ENCODE results near the gene KRTAP21-3.

DNA sequence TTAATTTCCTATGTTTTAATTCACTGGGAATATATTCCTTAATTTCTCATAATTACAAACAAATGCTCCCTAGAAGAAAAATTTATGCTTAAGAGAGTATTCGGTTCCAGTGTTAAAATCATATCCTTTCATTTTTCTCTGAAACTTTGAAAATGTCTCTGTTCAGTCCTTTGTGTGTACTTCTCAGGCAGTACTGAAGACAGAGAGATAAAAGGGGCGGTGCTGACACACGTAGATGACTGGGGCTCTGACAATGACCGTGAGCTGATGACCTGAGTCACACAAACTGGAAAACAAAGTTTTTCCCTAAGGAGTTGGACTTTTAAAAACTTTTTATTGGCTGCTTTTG is 51.2 kb downstream of the MAP3K7CL start:
- PRO-cap, 4 experiments, result peak in 4 of 4 experiments; most common plus-strand start position 202 of the sequence (in 3); most common minus-strand start position 195 of the sequence (in 4)
- RAMPAGE, long total RNA, 2 experiments, result no peak in any of the 2 experiments

DNA sequence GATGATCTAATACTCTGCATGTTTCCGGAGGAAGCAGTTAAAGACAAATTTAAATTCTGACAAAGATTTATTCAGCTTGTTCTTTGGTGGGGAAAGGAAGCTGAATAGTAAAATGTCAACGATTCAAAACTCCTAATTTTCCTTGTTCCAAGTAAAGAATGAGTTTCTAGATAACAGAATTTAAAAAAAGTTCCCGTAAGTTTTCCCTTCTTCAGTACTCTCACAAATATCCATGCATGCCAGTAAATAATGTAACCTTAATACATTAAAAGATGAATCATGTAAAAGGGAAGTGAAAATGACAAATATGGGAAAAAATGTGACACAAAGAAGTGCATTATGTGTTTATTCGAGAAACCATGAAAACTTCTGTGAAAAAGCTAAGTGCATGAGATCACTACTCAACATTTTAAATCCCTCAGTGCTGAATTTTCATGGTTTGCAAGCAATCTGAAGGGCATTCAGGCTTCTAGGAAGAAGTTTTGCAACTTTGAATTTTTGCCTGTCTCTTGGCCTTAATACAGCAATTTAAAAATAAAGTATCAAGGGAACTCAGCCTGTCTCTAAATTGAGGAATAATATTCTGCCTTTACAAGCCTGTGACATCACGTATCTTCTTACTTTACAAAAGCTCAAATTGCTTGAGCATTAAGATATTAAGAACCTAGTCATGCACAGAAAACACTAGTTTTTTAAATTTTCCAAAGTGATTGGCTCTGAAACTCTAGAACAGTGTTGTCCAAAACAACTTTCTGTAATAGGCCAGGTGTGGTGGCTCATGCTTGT is 78.2 kb downstream of the MAP3K7CL start:
- PRO-cap, 4 experiments, result no peak in any of the 4 experiments
- RAMPAGE, long total RNA, 2 experiments, result no peak in any of the 2 experiments

GRCh38 chr21:29307906-29308494 is 9.3 kb downstream of the BACH1 start:
- PRO-cap, 4 experiments, result no peak in any of the 4 experiments
- RAMPAGE, long total RNA, 2 experiments, result no peak in any of the 2 experiments

DNA sequence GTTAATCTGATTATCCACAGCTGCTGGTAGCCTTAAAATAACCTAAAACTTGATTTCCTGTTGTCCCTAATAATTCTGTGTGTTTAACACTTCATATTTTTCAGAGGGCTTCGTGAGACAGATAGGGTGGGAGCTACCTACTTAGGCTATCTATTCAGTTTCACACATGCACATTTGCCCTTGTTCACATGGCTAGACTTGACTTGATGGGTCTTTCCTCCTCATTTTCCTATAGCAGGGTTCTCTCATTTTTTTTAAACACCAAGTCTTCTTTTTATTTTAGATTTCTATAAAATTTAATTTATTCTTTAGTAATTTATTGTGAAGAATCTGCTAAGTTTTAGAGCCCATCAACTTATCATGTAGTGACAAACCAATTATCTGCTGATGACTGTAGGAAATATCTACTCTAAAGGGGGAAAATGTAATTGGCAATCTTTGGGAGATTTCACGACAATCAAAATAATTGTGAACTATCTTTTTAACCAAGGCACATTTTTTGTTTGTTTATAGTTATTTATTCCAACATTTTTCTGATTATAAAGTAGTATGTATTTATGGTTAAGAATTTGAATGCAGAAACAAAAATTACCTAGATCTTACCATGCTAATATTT is 11.2 kb downstream of the BACH1 start:
- PRO-cap, 4 experiments, result no peak in any of the 4 experiments
- RAMPAGE, long total RNA, 2 experiments, result no peak in any of the 2 experiments

GRCh38 chr21:29427556-29428447 is 129.1 kb downstream of the BACH1 start:
- PRO-cap, 4 experiments, result no peak in any of the 4 experiments
- RAMPAGE, long total RNA, 2 experiments, result no peak in any of the 2 experiments

DNA sequence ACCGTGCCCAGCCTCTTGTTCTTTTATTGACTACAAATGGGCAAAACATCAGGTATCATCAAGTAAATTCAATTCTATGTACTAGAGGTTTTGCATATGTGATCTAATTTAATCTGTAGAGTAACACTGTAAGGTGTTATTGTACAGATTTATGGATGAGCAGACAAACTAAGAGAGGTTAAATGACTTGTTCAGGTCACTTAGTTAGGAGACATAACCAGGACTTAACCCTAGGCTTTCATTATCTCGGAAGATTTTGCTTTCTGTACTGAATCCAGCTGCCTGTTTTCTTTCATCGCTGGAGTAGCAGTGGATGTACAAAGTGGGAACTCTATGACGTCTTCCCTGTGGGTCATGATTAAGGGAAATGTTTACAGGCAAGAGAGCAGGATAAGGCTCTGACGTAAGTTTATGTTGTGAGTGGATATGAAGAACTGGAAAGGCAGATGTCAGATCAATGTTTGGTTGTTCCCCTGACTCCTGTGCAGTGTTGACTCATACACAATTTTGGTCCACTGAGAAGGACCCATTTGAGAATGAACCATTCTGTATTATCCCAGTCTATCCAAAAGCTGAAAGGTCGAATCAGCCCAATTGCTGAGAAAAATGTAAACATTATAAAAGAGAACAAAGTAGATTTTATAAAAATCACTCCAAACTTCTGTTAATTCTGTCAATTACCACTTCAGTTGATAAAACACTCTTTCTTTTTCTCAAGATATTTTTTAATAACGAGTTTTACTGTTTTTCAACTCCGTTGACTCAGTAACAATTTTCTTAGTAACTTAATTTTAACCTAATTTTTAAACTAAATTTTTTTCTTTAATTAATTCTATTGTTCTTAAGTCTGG is 292.4 kb downstream of the GRIK1 start:
- PRO-cap, 4 experiments, result no peak in any of the 4 experiments
- RAMPAGE, long total RNA, 2 experiments, result no peak in any of the 2 experiments

- PRO-cap, 4 experiments, result no peak in any of the 4 experiments
- RAMPAGE, long total RNA, 2 experiments, result no peak in any of the 2 experiments
Observed at GRCh38 chr21:30718725-30718985, at the start of gene KRTAP21-3. Gene KRTAP21-3 (minus strand): TSS chr21:30718777.

GRCh38 chr21:30986976-30987344 is 51.3 kb downstream of the KRTAP19-8 start:
- PRO-cap, 4 experiments, result no peak in any of the 4 experiments
- RAMPAGE, long total RNA, 2 experiments, result no peak in any of the 2 experiments

GRCh38 chr21:31293811-31294506 is 50.1 kb downstream of the TIAM1 start:
- PRO-cap, 4 experiments, result no peak in any of the 4 experiments
- RAMPAGE, long total RNA, 2 experiments, result no peak in any of the 2 experiments

DNA sequence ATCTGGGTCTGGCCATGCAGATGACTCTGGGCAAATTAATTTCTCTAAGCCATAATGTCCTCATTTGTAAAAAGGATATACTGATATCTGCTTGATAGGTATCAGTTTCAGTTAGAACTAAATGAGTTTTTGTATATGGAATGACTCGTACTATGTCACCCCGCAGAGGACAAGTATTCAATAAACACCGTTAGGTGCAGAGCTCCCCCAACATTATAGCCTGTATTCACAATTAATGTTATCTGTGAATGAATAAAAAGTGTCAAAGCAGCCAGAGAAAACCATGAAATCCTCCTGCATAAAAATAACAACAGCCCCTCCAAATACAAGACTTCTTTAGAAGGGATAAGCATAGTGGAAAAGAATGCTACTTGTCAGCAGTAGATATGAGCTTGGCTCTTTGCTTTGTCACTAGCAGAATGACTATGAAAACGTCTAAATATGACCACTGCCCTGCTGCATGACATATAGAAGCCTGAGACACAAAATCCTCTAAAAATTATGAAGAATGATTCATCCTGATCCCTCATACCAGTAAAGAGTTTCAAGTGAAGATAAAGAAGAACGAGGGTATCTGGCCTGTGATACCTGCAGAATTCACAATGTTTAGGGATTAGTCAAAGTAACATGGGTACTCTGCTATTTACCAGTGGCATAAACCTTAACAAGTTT is 17.7 kb downstream of the SCAF4 start:
- PRO-cap, 4 experiments, result no peak in any of the 4 experiments
- RAMPAGE, long total RNA, 2 experiments, result no peak in any of the 2 experiments

DNA sequence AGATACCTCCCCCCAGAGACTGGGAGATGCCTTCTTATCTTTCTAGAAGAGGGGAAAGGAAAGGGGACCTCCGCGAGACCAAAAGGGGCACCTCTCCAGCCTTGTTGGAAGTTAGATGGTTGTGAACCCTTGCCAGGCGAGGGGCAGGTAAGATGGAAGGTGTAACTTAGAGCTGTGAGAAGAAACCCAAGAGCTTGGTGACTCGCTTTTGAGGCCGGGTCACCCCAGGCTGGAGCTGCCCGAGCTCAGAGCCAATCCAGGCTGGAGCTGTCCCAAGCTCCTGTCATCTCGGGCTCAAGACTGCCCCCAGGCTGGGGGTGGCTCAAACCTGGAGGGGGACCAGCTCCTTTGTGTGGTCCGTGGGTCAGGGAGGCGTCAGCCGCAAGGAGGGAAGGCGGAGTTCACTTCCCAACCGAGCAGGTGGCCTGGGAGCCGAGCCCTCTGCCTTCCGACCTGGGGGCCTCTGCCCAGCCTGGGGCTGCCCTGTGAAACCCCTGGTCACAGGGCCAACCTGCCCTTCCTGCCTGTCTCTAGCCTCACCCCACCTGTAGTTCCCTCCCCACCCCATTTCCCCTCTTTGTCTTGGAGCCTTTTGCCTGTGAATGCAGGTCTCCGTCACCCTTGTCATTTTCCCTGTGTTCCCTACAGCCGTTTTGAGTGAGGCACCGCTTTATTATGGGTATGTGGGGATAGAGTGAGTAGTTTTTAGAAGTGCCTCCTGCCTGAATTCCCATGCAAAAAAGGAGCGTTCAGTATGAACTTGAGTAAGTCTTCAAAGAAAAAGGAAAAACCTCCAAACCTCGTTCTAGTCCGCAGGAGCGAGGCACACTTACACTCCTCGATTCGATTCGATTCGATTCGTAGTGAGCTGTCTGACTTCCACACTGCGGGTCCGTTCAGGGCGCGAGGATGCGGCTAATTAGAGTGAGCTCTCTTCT is 2.2 kb downstream of the HUNK start:
- PRO-cap, 4 experiments, result no peak in any of the 4 experiments
- RAMPAGE, long total RNA, 2 experiments, result no peak in any of the 2 experiments

GRCh38 chr21:31888989-31889488 is 16.2 kb downstream of the HUNK start:
- PRO-cap, 4 experiments, result no peak in any of the 4 experiments
- RAMPAGE, long total RNA, 2 experiments, result no peak in any of the 2 experiments

- PRO-cap, 4 experiments, result no peak in any of the 4 experiments
- RAMPAGE, long total RNA, 2 experiments, result no peak in any of the 2 experiments
Observed at GRCh38 chr21:31908936-31909503, 36.2 kb downstream of the HUNK start.

GRCh38 chr21:32298055-32298464 is 595 bp upstream of the MRAP start:
- PRO-cap, 4 experiments, result peak in 1 of 4 experiments; most common plus-strand start chr21:32298285 (in 1); most common minus-strand start chr21:32298157 (in 1)
- RAMPAGE, long total RNA, 2 experiments, result no peak in any of the 2 experiments

- PRO-cap, 4 experiments, result no peak in any of the 4 experiments
- RAMPAGE, long total RNA, 2 experiments, result no peak in any of the 2 experiments
Observed at GRCh38 chr21:32335367-32336369, 37.0 kb downstream of the MRAP start.

- PRO-cap, 4 experiments, result no peak in any of the 4 experiments
- RAMPAGE, long total RNA, 2 experiments, result no peak in any of the 2 experiments
Observed at GRCh38 chr21:32389263-32389776, 3.5 kb downstream of the URB1 start.

- PRO-cap, 4 experiments, result peak in 3 of 4 experiments; most common plus-strand start chr21:32412340 (in 2); most common minus-strand start chr21:32412315 (in 1)
- RAMPAGE, long total RNA, 2 experiments, result no peak in any of the 2 experiments
Observed at GRCh38 chr21:32412104-32412542, 383 bp upstream of the EVA1C start.

DNA sequence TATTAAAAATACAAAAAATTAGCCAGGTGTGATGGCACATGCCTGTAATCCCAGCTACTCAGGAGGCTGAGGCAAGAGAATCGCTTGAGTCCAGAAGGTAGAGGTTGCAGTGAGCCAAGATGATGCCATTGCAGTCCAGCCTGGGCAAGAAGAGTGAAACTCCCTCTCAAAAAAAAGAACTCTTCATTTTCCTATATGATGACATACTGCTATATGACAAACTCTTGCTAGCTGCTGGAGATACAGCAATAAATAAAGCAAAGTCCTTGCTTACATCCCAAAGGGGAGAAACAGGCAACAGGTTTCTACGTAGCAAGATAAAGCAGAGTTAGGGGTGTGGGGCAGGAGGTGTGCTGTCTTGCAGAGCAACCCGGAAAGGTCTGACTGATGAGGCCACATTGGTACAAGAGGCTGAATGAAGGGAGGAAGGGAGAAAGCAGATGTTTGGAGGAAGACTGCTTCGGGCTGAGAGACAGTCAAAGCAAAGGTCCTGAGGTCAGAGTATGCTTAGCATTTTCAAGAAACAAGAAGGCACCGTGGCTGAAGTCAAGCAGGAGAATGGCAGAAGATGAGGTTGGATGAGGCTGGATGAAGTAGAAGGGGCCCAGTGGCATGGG is 28.5 kb downstream of the EVA1C start:
- PRO-cap, 4 experiments, result no peak in any of the 4 experiments
- RAMPAGE, long total RNA, 2 experiments, result no peak in any of the 2 experiments

GRCh38 chr21:32505415-32505748 is 79.9 kb downstream of the TCP10L start:
- PRO-cap, 4 experiments, result no peak in any of the 4 experiments
- RAMPAGE, long total RNA, 2 experiments, result no peak in any of the 2 experiments

DNA sequence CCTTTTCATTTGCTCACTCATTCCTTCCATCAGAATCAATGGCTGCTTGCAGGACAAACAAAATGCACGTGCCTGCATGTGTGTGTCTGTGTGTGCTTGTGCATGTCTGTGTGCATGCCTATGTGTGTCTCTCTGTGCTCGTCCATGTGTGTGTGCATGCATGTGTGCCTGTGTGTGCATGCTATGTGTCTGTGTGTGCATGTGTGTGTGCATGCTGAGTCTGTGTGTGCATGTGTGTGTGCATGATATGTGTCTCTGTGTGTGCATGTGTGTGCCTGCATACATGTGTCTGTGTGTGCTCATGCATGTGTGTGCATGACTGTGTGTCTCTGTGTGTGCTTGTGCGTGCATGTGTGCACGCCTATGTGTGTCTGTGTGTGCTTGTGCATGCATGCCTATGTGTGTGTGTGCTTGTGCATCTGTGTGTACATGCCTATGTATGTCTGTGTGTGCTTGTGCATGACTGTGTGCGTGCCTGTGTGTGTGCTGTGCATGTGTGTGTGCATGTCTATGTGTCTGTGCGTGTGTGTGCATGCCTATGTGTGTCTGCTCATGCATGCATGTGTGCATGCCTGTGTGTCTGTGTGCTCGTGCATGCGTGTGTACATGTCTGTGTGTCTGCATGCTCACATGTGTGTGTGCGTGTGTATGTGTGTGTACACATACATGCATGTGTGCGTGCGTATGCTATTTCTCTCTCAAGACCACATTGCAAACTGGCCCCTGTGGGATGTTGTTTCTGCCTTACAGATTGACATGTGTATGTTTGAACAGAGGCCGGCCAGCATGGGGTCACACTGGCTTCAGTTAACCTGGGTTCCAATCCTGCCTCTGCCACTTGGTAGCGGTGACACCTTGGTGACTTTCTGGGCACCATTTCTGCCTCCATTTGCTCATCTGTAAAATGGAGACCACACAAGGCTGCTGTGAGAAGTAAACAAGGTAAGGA is 52.1 kb downstream of the TCP10L start:
- PRO-cap, 4 experiments, result no peak in any of the 4 experiments
- RAMPAGE, long total RNA, 2 experiments, result no peak in any of the 2 experiments

Data from right lobe of liver (tissue), 4 donors.